Osteoblast (primary cell): ENCODE data around the genes ZNRD2 and CFL1.

DNA sequence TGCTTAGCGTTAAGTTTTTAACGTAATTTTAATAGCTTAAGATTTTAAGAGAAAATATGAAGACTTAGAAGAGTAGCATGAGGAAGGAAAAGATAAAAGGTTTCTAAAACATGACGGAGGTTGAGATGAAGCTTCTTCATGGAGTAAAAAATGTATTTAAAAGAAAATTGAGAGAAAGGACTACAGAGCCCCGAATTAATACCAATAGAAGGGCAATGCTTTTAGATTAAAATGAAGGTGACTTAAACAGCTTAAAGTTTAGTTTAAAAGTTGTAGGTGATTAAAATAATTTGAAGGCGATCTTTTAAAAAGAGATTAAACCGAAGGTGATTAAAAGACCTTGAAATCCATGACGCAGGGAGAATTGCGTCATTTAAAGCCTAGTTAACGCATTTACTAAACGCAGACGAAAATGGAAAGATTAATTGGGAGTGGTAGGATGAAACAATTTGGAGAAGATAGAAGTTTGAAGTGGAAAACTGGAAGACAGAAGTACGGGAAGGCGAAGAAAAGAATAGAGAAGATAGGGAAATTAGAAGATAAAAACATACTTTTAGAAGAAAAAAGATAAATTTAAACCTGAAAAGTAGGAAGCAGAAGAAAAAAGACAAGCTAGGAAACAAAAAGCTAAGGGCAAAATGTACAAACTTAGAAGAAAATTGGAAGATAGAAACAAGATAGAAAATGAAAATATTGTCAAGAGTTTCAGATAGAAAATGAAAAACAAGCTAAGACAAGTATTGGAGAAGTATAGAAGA is 25.5 kb upstream of the SCYL1 start:
- CAGE, long polyA plus RNA: start-site peak on the minus strand centred at position 147 of the sequence, 139 bp wide, 34 and 18 reads in 2 replicates
- RRBS: no CpG with 5 or more reads among the region's 13 CpGs

- CAGE, long polyA plus RNA: no peak
- RRBS: no CpG with 5 or more reads among the region's 12 CpGs
Observed at GRCh38 chr11:65552615-65553324, 5.4 kb downstream of the LTBP3 start.

DNA sequence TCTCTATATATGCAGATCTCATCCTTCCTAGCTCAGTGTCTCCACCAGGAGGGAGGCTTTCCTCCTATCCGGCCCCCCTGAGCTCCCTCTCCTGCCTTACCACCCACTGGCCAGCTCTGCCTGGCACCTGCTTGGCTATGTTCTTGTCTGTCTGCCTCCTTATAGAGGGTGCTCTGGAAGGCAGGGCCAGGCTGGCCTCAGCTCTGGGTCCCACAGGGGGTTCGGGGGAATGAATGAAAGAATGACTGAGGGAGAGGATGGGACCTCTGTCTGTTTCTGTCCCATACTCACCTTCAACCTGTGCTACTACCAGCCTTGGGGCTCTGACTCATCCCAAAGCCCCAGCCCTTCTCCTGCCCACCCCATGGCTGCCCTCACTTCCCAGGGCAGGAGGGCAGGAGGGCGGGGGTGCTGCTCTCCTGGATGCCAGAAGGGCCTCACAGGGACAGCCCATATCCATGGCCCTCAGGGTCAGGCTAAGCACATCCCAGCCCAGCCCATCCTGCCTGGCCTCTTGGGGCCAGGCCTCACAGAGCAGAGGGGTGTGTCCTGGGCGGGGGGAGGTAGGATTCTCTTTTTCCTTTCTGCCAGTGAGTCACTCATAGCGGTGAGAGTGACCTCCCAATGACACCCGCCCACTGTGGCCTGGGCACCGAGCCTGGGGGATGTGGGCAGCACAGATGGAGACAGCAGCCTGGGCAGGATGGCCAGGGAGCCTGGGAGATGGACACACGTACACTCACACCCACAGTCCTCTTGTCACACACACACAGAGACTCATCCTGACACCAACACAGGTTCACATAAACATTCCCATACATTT is 2.5 kb downstream of the LTBP3 start:
- CAGE, long polyA plus RNA: no peak
- RRBS: no CpG with 5 or more reads among the region's 8 CpGs

- CAGE, long polyA plus RNA: start-site peak on the plus strand at chr11:65570452-65570489, 813 and 1,254 reads in 2 replicates
- RRBS: 1% methylated on average over 28 of the region's 88 CpGs
Observed at GRCh38 chr11:65569384-65570681, at the start of gene ZNRD2. ZNRD2 (plus strand) TSS chr11:65570477.

DNA sequence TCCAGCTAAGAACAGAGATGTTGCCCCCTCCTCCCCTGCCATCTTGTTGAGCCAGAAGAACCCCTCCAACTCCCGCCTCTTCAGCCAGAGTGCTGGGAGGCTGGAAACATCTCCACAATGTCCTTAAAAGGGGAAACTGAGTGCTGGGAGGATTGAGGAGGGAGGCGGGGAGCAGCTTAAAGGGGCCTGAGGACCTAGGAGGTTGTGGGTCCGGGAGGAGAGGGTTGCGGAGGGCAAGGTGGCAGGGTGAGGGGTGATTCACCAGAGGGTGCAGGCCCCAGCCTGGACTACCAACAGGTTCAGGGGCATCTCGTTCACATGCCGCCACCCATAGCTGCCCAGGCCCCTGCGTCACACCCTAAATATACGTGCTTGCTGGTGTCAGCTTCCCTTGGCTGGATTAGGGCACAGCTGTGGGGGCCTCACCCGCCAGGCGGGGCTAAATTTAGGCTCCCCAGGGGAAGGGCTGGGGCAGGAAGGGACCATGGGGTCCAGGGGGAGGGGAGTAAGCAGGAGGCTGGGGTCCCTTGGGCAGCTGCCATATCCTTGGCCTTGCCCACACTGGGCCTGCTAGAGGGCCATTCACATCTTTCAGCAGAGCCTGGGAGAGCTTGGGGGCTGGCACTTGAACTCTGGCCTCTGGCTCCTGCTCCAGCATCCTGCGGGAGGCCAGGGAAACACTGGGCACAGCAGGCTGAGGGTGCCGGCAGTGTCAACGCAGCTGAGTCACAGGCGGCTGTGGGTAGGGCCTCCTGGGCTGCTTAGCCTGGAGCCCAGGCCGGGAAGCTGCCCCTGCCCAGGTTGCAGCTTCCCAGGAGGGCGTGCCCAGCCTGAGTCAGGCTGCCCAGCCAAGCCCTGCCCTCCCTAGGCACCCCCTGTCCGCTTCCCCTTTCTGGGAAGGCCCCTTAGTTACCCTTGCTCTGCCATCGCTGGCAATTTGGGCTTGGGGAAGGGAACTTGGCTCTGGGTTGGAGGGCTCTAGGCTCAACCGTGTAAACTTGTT is 1.3 kb downstream of the EHBP1L1 start:
- CAGE, long polyA plus RNA: no peak
- RRBS: 2% methylated on average over 4 of the region's 19 CpGs

GRCh38 chr11:65578550-65579332 is 2.9 kb downstream of the EHBP1L1 start:
- CAGE, long polyA plus RNA: no peak
- RRBS: no CpG with 5 or more reads among the region's 11 CpGs

GRCh38 chr11:65583457-65583794 is 7.6 kb downstream of the EHBP1L1 start:
- CAGE, long polyA plus RNA: no peak
- RRBS: no CpG with 5 or more reads among the region's 5 CpGs

GRCh38 chr11:65597729-65598852 is 2.5 kb upstream of the KCNK7 start:
- CAGE, long polyA plus RNA: no peak
- RRBS: 90% methylated on average over 3 of the region's 23 CpGs

DNA sequence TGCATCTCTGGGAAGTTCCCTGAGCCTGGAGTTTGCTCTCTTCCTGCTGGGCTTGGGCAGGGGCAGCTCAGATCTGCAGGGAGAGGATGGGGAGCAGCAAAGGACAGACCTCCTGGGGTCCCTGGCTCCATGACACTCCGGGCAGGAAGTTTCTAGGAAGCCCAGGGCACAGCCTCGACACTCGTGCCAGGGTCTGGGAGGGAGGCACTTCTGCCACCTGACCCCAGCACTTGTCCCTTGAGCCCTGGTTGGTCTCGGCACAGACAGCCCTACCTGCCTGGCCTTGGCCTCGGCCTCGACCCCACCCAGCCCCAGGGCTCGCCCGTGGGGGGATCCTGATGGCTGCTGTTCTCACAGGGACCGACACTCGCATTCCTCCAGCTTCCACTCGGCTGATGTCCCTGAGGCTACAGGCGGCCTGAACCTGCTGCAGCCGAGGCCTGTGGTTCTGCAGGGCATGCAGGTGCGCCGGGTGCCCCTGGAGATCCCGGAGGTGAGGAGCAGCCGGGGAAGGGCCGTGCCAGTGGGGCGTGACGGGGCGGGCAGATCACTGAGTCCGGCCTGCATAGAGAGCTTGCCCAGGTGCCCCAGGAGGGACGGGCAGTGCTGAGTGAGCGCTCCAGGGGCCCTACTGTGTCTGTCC is 5.0 kb downstream of the PCNX3 start:
- CAGE, long polyA plus RNA: no peak
- RRBS: 89% methylated on average over 6 of the region's 24 CpGs

- CAGE, long polyA plus RNA: no peak
- RRBS: no CpG with 5 or more reads among the region's 14 CpGs
Observed at GRCh38 chr11:65646241-65646471, 8.3 kb downstream of the SIPA1 start.

- CAGE, long polyA plus RNA: no peak
- RRBS: no CpG with 5 or more reads among the region's 7 CpGs
Observed at GRCh38 chr11:65698317-65698607, 13.8 kb upstream of the KAT5 start.

- CAGE, long polyA plus RNA: no peak
- RRBS: no CpG with 5 or more reads among the region's 11 CpGs
Observed at GRCh38 chr11:65718421-65719346, 1.9 kb downstream of the RNASEH2C start.

- CAGE, long polyA plus RNA: no peak
- RRBS: no CpG with 5 or more reads among the region's 6 CpGs
Observed at GRCh38 chr11:65775257-65775801, 5.4 kb downstream of the AP5B1 start.

DNA sequence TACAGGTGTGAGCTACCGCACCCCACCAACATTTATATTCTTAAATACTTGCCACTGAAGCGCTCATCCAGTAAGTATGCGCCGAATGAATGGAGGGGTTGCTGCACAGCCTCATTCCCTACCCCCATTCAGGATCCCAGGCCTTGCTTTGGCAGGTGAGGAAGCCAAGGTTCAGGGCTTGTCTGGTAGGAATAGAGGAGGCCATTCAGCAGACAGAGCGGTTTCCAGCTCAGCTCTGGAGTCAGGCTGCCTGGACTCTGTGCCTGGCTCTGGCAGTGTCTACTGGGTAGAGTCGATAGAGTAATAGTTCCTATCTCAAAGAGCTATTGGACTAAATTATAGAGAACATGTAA is 6.8 kb upstream of the SNX32 start:
- CAGE, long polyA plus RNA: no peak
- RRBS: no CpG with 5 or more reads among the region's 6 CpGs

DNA sequence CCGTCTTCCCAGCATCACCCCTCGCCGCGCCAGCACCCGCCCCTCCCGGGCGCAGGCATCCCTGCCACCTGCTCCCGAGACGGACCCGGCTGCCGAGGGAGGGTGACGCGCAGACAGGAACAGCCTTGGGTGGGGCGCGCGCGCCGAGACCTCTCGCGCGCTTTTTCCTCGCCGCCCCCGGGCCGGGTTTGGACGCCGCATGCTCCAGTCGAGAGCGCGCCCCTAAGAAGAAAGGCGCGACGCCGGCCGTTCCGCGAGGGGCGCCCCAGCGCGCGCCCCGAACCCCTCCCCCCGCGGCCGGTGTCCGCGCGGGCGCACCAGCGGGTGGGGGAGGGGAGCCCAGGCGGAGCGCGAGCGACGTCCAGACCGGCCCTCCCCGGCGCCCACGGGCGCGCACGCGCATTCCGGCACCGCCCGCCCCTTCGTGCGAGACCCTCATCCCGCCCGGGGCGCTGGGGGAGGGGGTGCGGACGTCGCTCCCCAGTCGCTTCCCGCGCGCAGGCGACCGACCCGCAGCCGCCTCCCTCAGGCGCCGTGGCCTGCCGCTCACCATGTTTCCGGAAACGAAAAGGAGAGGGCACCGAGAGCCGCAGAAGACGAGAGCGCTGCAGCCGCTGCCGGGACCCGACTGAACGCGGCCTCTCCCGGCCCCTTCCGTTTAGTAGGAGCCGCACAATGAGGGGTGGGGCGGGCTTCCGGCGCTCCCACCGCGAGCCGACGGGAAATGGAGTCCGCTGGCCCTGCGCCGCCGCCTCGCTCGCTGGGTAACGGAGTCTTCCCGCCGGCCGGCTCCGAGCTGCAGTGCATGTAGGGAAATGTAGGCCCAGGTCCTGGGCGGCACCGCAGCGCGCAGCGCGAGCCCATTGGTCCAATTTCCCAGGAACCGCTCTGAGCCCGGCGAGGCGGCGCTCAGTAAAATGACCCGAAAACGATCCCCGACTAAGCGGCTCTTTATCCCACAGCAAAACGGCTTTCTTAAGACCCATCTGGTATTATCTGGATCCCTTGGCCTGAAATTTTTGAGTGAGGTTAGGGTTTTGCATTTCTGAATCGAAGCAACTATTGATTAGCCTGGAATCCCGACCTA is at the start of gene CFL1:
CFL1 (minus strand) TSS at position 634 of the 1,087 bp plus-strand sequence.
- CAGE, long polyA plus RNA: start-site peak on the minus strand centred at position 621 of the sequence, 100 bp wide, 5,549 and 4,782 reads in 2 replicates
- RRBS: 1% methylated on average over 90 of the region's 135 CpGs

- CAGE, long polyA plus RNA: no peak
- RRBS: 84% methylated on average over 2 of the region's 20 CpGs
Observed at GRCh38 chr11:65868181-65868905, 4.3 kb downstream of the EFEMP2 start.

- CAGE, long polyA plus RNA: no peak
- RRBS: 2% methylated on average over 7 of the region's 60 CpGs
Observed at GRCh38 chr11:65873309-65874294, 1.0 kb upstream of the EFEMP2 start.

DNA sequence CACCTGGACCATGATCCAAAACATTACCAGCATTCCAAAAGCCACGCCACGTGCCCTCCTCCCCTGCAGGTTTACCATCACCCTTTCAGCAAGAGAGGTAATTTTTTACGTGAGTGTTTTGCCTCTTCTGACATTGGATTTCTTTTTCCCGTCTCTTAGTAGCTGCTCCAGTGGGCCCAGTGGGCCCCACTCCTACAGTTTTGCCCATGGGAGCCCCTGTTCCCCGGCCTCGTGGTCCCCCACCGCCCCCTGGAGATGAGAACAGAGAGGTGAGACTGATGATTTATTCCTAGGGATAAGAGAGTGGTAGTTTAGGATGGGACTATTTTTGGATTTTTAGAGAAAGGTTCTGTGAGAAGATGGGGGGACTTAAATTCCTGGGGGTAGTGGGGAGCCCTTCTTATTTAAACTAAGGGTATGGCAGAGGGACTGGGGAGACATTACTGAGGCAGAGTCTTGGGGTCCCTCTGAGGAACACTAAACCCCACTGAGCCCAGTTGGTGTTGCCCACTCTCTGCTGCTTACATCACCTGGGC is 5.0 kb downstream of the SF3B2 start:
- CAGE, long polyA plus RNA: no peak
- RRBS: no CpG with 5 or more reads among the region's 7 CpGs

DNA sequence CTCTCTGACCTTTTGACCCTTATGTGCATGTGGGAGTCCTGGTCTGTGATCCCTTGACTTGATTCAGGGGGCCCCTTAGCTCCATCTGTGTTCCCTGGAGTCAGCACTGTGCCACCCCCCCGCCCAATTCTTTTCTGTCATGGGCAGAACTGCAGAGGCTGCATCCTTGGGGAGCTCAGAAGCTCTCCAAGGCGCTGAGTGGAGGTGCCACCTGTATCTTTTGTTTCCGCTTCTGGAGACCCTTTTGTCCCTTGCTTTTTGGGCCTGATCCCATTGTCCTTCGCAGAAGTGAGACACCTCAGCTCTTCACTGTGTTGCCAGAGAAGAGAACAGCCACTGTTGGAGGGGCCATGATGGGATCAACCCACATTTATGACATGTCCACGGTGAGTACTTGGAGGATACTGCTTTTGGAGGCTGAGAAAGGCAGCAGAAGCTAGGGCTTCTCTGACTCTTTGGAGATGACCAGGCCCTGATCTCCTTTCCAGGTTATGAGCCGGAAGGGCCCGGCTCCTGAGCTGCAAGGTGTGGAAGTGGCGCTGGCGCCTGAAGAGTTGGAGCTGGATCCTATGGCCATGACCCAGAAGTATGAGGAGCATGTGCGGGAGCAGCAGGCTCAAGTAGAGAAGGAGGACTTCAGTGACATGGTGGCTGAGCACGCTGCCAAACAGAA is 2.3 kb upstream of the PACS1 start:
- CAGE, long polyA plus RNA: no peak
- RRBS: no CpG with 5 or more reads among the region's 11 CpGs

DNA sequence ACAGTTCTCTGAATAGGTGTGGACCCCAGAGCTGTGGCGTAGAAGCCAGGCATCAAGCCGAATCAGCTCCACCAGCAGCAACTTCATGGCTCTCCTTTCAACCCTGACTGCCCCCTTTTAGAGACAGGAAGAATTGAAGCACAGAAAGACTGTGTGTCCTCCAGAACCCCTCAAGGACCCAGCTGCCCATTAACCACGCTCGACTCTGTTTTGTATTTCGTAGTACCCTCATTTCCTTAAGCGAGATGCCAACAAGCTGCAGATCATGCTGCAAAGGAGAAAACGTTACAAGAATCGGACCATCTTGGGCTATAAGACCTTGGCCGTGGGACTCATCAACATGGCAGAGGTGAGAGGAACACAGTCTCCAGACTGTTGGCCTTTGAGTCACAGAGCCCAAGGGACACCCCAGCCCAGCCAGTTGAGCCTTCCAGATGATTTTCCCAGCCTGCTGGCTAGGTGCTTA is 46.6 kb upstream of the KLC2 start:
- CAGE, long polyA plus RNA: no peak
- RRBS: no CpG with 5 or more reads among the region's 9 CpGs